M059J (cell line): ENCODE results near the gene GPR82.

GRCh38 chrX:41091634-41092424 lies 6.6 kb downstream of the USP9X start:
- RAMPAGE, long total RNA: no peak

DNA sequence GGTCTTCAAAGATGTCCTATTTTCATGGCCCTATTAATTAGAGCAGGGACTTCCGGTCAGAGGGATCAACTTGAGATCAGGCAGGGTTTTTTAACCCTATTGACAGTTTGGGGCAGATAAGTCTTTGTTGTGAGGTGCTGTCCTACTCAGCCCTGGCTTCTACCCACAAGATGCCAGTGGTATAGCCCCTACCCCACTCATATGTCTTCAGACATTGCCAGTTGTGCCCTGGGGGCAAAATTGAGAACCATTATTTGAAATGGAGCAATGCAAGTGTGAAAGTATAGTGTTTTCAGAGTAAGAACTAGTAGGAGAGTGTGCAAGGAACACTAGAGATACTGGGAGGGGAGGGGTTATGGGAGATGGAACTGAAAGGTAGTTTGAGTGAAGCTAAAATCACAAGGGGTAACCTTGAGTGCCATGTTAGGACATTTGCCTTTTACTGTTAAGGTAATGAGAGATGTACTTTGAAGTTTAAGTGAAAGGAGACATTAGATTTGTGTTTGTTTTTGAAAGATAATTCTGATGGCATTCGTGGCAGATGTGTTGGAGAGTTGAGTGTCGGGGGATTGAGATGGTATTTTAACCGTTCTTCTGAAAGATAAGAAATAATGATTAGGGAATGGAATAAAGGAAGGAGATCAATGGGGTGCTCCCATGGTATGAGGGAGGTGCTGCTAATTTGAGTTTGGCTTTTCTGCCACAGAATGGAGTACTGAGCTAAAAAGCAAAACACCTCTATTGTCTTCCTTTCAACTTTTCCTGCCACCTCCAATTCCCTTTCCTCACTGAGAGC lies 10.2 kb downstream of the USP9X start:
- RAMPAGE, long total RNA: no peak

- RAMPAGE, long total RNA: no peak
Measured at GRCh38 chrX:41104989-41105287, 19.7 kb downstream of the USP9X start.

- RAMPAGE, long total RNA: no peak
Measured at GRCh38 chrX:41191752-41192040, 106.5 kb downstream of the USP9X start.

- RAMPAGE, long total RNA: no peak
Measured at GRCh38 chrX:41217236-41218021, 116.5 kb upstream of the DDX3X start.

DNA sequence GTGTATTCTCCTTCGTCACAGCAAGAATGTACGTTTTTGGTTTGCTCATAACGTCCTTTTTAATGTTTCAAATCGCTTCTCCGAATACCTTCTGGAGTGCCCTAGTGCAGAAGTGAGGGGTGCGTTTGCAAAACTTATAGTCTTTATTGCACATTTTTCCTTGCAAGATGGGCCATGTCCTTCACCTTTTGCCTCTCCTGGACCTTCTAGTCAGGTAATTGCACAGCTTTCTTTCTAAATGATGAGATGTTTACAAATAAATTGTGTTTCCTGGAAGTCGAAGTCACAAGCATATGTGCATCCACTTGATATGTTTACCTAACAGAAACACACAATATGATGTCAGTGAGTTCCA lies 115.6 kb upstream of the DDX3X start:
- RAMPAGE, long total RNA: no peak

GRCh38 chrX:41221265-41222360 lies 112.3 kb upstream of the DDX3X start:
- RAMPAGE, long total RNA: no peak

GRCh38 chrX:41346723-41347594 lies 13.0 kb downstream of the DDX3X start:
- RAMPAGE, long total RNA: no peak

- RAMPAGE, long total RNA: no peak
Measured at GRCh38 chrX:41665129-41665643, 23.6 kb upstream of the GPR34 start.

DNA sequence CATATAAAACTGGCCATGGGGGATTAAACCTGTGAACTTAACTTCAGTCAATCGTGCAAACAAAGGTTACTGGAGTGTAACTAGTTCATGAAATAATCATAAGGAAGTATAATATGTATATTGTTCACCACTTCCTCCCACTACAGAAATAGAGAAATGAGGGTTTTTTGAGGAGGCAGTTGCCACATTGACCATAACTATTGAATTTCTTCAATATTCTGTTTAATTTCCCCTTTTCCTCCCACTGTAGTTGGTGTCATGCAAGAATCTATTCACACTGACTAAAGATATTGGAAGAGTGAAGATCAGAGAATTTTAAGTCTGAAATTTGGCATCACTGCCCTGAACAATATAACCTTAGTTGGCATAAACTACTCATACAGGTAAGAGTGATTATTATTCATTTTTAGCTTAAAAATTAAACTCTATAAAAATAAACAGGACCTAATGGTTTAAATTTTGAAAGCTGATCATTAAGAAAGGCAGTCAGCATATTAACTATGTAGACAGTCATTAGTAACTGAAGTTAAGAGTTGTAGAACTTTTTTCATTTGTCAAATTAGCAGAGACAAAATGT lies at the start of gene GPR82:
Gene GPR82, plus strand, starts transcription at position 275 of the 577 bp plus-strand sequence.
- RAMPAGE, long total RNA: no peak

DNA sequence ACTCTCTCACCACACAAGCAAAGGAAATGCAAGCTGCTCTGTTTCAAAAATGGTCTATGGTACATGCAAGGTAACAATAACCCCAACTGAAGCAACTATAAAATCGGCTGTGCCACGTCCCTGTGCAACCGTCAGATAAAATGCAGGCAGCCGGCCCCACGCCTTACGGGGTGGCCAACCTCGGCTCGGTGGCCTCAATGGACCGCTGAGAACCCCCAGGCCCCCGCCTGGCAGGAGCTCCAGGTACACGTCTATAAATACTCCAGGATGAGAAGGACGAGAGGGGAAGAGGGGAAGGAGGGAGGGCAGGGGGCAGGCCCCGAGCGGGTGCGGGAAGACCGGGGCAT lies 847 bp downstream of the CASK start:
- RAMPAGE, long total RNA: no peak

DNA sequence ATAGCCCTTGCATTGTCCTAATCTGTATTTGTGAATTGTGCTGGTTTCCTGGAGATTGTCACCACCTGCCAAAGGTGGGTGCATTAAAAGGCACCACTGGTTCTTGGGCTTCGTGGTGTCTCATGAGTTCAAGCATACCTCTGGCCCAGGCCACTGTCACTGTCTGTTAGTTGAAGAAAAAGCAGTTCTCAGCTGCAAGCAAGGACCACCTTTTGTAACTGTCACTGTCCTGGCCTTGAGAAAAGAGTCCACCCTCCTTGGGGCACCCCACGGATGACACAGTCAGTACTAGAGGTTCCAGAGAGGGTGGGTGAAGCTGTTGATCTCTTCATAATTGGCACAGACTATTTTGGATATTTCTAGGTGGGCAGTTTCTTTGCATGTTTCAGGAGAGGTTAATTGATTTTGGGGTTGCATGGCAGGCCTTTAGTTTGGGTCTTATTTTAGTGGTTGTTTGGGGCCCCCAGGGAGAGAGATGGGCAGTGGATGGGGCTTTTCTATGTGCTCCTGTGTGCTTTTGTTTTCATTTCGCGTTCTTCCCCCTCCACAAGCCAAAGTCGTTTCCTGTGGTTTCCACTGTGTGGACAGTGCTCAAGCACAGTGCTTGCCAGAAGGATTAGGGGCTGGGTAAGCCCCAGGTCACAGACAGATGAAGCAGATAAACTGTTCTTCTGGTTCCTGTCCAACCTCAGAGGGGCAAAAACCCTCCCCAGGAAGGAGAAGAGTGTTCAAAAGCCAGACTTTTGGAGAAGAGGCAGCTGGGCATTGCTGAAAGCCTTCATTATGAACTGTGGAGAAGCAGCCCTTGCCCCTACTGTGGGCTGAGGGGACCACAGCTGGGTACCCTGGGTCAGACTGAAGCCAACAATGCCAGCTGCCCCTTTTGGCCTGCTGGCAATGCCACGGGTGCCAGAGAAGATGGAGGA lies 156.3 kb upstream of the PPP1R2C start:
- RAMPAGE, long total RNA: no peak

- RAMPAGE, long total RNA: no peak
Measured at GRCh38 chrX:44651499-44651773, 108.8 kb upstream of the FUNDC1 start.

- RAMPAGE, long total RNA: no peak
Measured at GRCh38 chrX:44875789-44876605, 3.0 kb downstream of the KDM6A start.

GRCh38 chrX:44947862-44948578 lies 75.0 kb downstream of the KDM6A start:
- RAMPAGE, long total RNA: no peak

- RAMPAGE, long total RNA: no peak
Measured at GRCh38 chrX:45017636-45018230, 144.7 kb downstream of the KDM6A start.

GRCh38 chrX:45767628-45767865 lies 566.9 kb upstream of the DIPK2B start:
- RAMPAGE, long total RNA: no peak

DNA sequence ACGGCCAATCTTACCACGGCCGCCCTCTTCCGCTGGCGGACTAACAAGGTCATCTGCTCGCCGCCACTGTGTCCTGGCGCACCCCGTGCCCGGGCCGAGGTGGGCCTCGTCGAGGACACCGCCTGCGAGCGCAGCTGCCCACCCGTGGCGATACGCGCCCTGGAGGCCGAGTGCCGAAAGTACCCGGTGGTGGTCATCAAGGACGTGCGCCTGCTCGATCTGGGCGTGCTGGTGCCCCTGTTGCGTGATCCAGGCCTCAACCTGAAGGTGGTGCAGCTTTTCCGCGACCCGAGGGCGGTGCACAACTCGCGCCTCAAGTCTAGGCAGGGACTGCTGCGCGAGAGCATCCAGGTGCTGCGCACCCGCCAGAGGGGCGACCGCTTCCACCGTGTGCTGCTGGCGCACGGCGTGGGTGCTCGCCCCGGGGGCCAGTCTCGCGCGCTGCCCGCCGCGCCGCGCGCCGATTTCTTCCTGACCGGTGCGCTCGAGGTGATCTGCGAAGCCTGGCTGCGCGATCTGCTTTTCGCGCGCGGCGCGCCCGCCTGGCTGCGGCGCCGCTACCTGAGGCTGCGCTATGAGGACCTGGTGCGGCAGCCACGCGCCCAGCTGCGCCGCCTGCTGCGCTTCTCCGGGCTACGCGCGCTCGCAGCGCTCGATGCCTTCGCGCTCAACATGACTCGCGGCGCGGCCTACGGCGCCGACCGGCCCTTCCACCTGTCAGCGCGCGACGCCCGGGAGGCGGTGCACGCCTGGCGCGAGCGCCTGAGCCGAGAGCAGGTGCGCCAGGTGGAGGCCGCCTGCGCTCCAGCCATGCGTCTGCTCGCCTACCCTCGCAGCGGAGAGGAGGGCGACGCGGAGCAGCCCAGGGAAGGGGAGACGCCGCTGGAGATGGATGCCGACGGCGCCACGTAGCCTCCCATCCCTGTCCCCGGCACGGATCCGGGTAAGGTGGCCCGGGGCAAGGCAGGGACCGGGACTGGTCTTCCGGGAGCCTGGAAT lies 1.2 kb downstream of the CHST7 start:
- RAMPAGE, long total RNA: no peak

DNA sequence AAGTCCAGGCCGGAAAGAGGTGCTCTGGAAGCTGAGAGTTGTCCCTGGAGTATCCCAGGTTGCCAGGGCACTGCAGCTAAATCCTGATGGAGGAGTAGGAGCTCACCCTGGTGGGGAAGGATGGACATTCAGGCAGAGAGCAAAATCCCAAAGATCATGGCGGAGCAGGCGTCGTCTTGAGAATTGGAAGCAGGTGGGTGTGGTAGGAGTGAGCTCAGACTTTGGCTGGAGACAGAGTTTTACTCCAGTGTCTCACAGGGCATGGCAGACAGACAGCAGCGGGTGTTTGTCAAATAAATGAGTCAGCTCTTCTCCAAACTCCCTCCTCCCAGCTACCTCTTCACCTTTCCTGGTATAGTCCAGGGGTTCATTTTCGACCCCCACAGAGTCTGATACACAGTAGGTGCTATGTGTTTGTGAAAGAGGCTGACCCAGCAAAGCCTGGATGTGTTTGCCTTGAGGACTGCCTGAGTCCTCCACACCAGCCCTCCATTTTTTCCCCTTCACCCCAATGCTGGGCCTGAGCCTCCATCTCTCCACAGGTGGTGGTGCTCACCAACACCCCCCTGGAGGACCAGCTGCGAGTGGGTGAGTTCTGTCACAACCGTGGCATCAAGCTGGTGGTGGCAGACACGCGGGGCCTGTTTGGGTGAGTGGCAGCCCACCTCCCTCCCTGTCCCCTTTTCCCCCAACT lies 6.9 kb downstream of the UBA1 start:
- RAMPAGE, long total RNA: no peak

GRCh38 chrX:47209883-47210306 lies 8.6 kb upstream of the CDK16 start:
- RAMPAGE, long total RNA: no peak